ENCODE measurements around a stretch of chr3.

DNA sequence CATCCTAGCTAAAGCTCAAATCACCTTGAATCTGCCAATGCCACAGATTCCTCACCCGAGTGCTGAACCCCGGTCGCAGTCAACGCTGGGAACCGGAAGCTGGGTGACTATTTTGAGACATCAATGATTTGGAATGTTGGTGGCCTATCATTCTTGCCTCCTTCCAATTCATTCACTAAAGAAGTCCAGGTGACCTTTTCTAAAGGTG lies 74.8 kb upstream of the SYNPR start:
- RRBS, 2 experiments = no CpG with 5 or more reads among the region's 5 CpGs

DNA sequence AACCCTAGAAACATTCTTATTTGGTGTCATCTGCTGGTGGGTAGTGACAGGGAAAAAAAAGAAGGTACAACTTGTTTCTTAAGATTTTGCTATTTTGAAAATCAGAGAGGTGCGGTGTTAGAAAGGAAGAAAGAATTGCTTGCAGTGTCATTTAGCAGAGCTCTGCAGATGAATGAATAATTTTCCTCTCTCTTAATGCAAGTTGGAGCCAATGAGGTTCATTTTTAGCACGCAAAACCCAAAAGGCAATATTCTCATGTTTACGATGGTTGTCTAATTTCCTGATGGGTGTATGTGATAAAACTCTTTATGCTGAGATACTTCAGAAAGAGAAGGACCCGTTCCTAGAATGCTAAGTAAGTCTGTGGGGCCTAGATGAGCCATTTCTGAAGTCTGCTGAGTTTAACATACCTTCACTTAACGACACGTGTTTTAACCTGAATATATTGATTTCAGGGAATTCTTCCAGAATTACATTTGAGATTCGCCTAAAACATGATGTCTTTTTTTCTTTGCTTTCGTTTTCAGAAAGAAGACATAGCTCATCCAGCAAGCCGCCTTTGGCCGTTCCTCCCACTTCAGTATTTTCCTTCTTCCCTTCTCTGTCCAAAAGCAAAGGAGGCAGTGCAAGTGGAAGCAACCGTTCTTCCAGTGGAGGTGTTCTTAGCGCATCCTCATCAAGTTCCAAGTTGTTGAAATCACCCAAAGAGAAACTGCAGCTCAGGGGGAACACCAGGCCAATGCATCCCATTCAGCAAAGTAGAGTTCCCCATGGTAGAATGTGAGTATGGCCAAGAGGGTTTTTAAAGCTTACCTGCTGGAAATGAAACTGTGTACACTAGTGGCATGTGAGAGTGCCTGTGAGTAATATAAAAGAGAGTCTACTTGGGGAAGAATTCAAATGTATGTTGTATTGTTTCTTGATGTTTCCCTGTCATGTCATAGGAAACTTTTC lies 43.6 kb downstream of the PSMD6 start:
- RRBS, 2 experiments = no CpG with 5 or more reads among the region's 12 CpGs

DNA sequence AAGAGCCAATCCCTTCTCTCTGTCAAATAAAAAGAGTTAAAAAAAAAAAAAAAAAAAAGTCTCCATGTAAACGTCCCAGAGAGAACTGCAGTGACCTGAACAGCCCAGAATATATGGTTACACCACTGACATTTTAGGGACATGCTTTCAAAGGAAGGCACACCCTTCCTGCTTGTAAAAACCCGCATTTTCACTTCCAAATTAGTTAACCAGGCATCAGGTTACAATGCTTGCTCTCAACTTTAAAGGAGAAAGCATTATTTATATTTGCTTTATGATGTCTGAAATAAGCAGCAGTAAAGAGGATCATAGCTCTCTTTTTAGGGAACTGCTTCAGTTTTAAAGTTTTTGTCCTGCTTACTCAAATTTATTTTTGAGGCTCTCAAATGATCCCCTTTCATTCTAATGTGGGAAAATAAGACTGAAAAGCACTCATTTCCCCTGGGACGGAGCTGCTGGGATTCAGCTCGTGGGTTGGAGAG lies 63.5 kb downstream of the PRICKLE2 start:
- RRBS, 2 experiments = no CpG with 5 or more reads among the region's 4 CpGs

DNA sequence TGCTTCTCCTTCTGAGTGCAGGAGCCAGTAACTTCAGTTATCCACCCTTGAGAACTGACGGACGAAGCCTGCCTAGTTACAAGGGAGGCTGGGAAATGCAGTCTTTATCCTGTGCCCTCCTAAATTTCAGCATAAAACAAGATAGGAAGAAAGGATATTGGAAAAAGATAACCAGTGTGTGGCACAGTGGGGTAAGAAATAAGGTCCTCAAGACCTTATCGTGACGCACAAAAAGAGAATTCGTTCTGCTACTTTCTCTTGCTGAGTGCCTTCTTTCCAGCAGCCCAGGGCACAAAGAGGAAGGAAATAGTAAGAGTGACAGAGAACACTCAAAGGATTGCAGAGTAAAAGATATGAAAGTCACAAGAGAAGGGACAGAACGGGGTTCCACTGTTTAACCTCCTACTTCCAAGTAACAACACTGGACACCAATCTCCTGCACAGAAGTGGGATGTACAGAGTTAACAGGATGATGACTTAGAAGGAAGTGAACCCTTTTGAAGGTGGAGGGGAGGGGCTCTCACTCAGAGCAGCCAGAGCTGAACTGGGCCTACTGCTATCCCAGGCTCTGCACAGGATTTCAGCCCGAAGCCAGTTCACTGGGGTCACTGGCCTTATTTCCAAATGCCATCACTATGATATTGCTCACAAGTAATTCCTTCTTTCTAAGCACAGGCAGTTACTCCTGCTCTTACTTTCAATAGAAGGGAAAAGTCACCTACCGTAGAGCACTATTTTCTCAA lies 130.1 kb upstream of the PRICKLE2 start:
- RRBS, 2 experiments = no CpG with 5 or more reads among the region's 8 CpGs

- RRBS, 2 experiments = no CpG with 5 or more reads among the region's 2 CpGs
Observed at GRCh38 chr3:64560756-64561125, 127.1 kb downstream of the ADAMTS9 start.

DNA sequence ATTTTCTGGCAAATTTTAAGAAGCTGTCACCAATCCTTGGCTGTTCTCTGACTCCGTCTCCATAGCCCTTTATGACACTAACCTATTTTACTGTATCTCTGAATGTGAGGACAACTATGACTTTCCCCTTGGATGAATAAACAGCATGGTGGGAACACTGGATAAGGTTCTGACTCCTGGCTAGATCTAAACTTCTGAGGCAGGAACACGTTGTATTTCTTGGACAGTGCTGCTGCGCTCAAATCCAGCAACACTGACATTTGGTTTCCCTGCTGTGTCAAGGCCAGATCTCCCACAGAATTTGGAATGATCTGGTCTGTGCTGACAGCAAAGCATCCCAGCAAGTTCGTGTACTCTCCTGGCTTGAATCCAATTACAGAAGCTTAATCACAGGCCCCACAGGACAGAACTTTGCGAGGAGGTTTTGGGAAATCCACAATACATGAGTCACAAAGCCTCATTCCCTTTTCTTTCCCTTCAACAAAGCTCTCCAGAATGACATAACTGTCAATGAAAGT lies 92.6 kb downstream of the ADAMTS9 start:
- RRBS, 2 experiments = no CpG with 5 or more reads among the region's 5 CpGs

DNA sequence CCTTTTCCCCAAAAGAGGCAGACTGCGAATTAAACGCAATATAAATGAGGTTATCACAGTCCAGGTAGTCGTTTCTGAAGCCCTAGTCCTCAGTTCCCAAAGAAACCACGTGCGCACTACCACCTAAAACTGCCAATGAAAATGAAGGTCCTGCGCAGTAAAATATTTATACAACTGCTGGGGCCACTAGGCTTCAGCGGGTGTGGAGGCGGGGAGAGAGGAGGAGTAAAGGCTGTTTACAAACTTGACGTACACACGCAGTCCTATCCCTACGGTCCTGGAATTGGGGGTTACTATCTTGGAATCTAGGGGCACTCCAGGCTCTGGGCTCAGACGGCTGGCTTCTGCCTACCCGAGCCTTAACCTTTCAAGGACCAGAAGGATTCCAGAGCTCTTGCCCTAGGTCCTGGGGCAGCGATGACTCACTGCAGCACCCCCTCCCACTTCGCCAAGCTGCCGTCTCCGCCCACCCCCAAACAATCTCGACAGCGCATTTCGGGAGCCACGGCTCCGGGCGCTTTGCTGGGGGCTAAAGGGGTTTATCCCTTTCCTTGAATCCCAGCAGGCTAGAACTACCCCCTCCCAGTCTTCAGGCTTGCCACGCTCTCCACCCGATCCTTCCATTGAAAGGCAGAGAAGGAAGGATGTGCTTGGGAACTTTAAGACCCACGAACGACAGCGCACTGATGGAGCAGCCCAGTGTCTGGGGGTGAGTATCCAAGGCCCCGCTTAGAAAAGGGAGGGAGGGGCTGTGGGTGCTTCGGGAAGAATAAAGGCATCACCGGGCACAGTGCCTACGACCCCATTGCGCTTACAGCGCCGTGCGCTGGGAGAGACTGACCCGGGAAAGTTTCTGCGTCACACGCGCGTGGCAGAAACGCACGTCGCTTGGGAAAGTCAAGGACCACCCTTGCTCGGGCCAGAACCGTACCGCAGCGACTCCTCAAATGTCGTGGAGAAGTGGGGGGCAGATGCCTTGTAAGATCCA lies 2.9 kb downstream of the ADAMTS9 start:
- RRBS, 2 experiments = 2 to 7% methylated on average over 7 of the region's 49 CpGs

DNA sequence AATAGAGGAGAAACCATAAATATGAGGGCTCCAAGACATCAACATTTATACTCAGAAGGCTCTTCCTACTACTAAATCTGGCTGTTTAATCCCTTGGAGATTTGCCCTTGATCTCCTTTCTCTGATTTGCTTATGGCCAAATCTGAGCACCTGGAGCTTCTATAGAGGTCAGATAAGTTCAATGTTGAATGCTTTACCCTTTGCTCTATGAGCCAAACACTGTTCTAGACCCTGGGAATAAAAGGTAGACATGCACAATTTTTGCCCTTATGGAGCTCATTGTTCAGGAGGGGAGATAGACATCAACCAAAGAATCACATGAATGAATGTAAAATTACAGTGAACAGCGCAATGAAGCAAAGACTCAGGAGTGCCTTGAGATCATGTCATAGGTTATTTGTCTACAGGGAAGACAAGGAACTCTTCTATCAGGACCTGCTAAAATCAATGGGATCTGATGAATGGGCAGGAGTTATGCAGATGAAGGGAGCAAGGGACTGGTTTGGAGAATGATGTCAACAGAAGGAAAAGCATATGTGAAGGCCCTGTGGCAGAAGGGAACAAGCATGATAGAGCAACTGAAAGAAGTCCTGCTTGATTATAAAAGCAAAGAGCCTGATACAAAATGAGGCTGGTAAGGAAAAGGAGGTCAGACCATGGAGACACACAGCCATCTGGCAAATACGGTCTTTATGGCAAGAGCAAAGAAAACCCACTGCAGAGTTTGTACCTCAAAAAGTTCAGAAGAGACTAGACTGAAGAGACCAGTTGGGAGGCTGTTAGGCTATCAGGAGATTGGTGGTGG lies 226.7 kb upstream of the ADAMTS9 start:
- RRBS, 2 experiments = no CpG with 5 or more reads among the region's 2 CpGs

GRCh38 chr3:64928648-64929092 lies 240.9 kb upstream of the ADAMTS9 start:
- RRBS, 2 experiments = no CpG with 5 or more reads among the region's 3 CpGs

DNA sequence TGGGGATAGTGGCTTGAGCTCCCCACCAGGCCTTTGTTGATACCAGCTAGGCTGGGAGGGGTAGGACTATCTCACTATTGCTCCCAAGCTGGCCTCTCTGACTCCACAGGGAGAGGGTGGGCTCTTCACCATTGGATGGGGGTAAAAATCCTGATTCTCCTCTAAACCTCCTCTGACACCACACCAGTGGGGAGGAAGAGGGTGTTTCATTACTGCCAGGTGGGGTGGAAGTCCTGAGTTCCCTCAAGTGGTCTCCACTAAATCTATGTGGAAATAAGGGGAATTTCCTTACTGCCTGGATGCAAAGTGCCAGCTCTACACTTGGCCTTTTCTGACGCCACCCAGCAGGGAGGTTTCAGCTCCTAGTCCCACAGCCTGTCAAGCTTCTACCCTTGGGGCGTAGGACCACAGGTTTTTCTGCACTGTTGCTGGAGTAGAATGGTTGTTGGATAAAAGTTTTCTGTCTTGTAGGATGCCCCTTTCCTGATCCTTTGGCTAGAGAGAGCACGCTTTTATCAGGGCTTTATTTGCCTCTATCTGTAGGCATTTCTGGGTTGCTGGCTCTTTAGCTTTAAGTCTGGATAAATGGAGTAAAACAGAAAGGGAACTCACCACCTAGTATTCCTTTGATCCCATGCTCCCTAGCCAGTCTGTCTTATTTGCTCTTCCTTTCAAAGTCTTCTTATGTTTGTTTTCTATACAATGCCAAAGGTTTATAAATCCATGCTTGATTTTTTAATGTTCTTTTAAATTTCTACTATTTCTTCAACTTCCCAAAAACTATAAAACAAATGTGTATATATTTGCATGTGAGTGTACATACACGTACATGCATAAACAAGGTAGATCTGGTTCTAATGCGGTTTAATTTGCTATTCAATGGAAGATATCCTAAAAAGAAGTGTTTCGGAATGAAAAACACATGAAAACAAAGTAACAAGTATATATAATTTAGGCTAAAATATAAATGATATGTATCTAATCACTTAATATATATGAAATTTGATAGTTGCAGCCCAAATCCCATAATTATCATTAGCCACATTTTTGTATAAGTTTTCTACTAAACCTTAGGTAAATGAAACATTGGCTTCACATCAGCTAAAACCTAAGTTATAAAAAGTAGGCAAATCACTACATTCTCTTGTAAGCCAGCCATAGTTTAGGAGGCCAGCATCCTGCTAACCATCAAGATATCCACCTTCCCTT lies 571.8 kb downstream of the MAGI1 start:
- RRBS, 2 experiments = no CpG with 5 or more reads among the region's 6 CpGs

- RRBS, 2 experiments = no CpG with 5 or more reads among the region's 3 CpGs
Observed at GRCh38 chr3:65485764-65486214, 552.9 kb downstream of the MAGI1 start.

DNA sequence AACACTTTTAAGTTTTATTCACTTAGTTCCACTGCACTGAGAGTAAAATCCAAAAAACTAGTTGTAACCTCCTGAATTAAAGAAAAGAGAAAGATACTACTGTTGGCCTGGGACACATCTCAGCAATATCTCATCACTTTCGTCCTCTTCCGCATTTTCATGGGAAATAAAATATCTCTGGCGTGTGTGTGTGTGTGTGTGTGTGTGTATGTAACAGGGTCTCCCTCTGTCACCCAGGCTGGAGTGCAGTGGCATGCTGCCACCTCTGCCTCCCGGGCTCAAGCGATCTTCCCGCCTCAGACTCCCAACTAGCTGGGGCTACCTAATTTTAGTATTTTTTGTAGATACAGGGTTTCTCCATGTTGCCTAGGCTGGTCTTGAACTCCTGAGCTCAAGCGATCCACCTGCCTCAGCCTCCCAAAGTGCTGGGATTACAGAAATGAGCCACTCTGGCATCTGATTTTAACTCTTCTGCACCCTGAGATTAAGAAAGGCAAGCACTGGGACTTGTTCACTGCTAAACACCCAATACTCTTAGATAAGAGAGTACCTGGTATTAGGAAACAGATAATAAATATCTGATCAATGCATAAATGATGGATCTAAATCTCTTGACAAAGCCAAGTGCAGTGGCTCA lies 157.9 kb downstream of the MAGI1 start:
- RRBS, 2 experiments = no CpG with 5 or more reads among the region's 7 CpGs

DNA sequence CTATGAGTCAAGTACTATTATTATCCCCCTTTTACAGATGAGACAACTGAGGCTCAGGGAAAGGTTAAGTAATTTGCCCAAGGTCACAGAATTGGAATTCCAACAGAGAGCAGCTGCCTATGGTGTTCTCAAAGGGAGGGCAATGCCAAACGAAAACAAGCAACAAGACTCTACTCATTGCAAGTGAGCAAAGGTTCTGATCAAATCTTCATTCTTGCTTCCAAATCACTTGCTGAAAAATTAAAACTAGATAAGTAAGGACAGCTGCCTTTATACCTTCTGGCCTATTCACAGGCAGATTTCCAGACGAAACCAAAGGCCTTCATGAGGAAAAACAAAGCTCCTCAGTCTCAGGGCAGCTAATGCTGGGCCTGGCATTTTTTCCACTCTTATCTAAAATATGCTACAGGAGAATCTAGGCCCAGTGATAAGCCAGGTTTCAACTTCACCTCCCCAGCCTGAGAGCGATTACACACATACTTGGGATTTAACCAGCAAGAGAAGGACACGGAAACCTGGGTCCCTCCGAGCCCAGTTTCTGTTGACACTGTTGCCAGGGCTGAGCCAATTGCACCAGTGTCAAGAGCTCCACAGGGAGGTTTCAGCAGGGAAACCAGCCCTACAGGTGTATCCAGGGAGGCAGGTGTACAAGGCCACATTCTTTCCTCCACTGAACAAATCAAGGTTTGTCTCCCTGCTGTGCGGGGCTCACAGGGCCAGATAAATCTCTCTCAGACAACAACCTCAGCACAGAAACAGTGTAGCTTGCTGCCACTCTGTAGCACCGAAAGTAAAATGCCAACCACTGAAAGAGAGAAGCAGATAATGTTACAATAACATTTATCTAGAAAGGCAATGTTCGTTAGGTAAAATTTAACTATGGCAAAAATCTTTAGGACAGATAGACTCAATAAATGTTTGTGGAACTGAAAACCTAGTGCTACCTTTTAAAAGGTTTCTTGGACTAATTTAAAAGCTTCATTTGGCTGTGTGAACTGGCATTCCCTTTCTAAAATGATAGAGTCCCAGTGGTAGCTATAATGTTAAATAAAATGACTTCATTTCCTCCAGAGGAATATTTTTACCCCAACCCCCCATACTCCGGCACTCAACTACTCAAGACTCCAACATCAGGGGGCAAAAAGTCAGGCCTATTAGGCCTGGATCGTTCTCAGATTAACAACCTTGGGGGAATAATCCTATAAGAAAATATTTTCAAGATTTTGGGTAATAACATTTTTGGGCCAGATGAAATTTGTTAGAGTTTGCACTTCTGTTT lies 85.3 kb downstream of the MAGI1 start:
- RRBS, 2 experiments = no CpG with 5 or more reads among the region's 10 CpGs

- RRBS, 2 experiments = 88 to 94% methylated on average over 3 of the region's 13 CpGs
Observed at GRCh38 chr3:65996446-65996975, 42.2 kb downstream of the MAGI1 start.

DNA sequence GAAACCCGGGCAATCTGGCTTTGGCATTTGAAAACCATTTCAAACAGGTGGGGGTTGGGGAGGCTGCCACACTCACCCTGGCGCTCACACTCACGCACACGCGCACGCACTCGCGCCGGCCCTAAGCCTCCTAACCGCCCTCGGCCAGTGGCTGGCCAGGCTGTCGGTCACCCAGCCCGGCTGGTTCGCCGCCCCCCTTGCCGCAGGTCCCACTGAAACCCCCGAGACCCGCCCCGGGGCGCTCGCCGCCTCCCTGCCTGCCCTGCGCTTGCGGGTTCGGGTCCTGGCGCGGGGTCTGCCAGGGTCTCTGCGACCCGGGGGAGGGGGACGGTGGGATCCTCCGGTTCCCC lies 409 bp upstream of the MAGI1 start:
- RRBS, 2 experiments = 1 to 2% methylated on average over 26 of the region's 31 CpGs

DNA sequence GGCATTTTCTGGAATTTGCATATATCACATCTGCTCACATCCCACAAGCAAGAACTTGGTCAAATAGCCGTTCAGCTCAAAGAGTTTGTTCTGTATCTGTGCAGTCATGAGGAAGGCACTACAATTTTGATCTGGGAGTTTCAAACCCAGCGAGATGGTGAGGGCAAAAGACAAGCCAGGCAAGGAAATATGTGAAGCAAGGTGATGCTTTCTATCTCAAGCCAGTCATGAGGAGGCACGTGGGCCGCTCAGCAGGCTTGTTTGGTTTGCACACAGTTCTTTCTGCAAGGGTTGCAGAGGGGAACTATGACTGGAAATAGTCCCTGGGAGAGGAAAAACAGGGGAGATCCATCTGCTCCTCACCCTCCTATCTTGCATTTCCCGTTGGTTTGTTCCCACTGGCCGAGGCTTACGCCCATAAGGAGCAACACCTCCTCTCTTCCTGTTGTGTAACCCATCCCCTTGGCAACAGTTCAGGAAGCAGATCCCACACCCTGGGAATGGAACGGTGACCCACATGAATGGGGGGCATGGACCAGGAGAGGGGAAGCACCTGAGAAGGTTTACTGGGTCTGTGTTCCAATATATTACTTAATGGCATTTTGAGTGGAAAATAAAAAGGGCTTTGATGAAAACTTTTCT lies 72.1 kb upstream of the MAGI1 start:
- RRBS, 2 experiments = no CpG with 5 or more reads among the region's 8 CpGs

- RRBS, 2 experiments = no CpG with 5 or more reads among the region's 18 CpGs
Observed at GRCh38 chr3:66194624-66194872, 26.3 kb upstream of the SLC25A26 start.

GRCh38 chr3:66377696-66378370 lies 123.0 kb downstream of the LRIG1 start:
- RRBS, 2 experiments = no CpG with 5 or more reads among the region's 8 CpGs

DNA sequence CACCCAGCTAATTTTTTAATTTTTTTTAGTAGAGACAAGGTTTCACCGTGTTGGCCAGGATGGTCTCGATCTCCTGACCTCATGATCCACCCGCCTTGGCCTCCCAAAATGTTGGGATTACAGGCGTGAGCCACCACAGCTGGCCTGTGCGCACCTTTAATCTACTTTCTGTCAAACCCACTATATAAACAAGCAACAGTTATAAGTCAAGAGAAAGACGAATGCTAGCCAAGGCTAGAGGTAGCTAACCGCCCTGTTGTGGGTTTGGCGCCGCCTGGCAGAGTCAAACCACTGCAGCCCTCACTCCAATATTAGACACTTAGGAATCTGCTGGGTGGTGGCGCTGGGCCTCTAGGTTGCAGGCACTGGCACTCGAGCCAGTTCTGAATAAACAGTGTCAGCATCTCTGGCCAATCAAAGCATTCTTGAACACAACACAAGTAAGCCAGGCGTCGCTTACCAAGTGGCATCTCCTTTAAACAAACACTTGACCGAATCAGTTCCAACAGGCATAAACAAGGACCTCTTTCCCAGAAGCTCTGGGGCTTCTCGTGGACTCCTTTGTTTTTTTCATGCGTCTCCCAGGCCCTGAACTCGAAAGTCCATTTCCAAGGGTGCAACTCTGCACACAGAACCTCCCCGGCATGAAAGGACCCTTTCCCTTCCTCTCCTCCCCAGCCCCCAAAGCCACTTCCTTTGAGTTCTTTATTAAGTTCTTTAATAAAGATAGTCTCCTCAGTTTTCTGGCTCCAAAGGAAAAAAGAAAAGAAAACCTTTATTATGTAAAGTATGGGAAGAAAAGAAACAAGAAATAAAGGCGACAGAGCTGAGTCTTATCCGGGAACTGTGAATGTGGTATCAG lies 82.3 kb downstream of the LRIG1 start:
- RRBS, 2 experiments = 93 to 95% methylated on average over 1 of the region's 20 CpGs

All from LNCaP clone FGC (cell line).